ENCODE measurements around the genes RAB40B and B3GNTL1.

- RRBS, result no CpG with 5 or more reads among the region's 8 CpGs
These were observed 3.9 kb upstream of the UTS2R start for GRCh38 chr17:82367720-82368012.

- RRBS, result no CpG with 5 or more reads among the region's 18 CpGs
These were observed 5.7 kb upstream of the OGFOD3 start for GRCh38 chr17:82423977-82424522.

DNA sequence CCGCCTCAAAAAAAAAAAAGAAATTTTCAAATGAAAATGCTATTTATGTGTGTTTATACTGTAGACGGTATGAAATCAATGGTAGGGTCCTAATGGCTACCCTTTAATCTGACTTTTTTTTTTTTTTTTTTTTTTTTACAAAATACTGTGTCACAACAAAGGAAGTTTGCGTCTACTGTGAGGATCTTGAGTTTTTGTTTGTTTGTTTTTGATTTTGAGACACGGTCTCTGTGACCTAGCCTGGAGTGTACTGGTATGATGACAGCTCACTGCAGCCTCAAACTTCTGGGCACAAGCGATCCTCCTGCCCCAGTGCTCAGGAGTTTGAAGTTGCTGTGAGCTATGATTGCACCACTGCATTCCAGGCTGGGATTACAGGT is 2.4 kb downstream of the FOXK2 start:
- RRBS, result no CpG with 5 or more reads among the region's 5 CpGs

DNA sequence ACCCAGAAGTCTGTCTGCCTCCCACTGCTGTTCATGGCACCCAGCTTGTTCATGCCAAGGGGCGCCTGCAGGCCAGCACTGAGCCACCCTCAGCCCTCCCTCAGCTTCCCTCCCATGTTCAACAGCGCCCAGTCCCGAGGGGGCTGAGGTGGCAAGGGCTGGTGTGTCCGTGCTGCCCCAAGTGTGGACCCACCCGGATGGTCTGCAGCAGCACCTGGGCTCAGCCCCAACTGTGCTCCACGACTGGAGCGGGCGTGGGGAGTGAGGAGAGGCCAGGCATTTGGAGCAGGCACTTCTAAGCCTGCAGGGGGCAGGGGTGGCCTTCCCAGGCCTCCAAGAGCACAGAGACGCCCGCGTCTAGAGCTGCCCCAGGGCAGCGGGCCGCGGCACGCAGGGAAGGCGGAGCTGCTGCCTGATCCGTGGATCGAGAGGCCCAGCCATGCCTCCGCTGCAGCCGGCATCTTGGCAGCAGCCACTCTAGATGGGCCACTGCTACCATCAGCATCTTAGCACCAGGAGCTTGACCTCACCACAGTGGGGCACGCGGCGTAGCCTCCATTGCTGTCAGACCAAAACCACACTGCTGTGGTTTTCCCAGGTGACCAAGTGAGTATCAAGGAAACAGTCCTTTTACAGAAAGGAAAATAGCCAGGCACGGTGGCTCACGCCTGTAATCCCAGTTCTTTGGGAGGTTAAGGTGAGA is 20.3 kb upstream of the WDR45B start:
- RRBS, result no CpG with 5 or more reads among the region's 25 CpGs

- RRBS, result 3% methylated on average over 65 of the region's 125 CpGs
These were observed at the start of gene RAB40B for GRCh38 chr17:82697829-82698788. Gene RAB40B (minus strand): TSS chr17:82698698.

GRCh38 chr17:82755448-82756044 is 3.7 kb downstream of the TBCD start:
- RRBS, result no CpG with 5 or more reads among the region's 6 CpGs

DNA sequence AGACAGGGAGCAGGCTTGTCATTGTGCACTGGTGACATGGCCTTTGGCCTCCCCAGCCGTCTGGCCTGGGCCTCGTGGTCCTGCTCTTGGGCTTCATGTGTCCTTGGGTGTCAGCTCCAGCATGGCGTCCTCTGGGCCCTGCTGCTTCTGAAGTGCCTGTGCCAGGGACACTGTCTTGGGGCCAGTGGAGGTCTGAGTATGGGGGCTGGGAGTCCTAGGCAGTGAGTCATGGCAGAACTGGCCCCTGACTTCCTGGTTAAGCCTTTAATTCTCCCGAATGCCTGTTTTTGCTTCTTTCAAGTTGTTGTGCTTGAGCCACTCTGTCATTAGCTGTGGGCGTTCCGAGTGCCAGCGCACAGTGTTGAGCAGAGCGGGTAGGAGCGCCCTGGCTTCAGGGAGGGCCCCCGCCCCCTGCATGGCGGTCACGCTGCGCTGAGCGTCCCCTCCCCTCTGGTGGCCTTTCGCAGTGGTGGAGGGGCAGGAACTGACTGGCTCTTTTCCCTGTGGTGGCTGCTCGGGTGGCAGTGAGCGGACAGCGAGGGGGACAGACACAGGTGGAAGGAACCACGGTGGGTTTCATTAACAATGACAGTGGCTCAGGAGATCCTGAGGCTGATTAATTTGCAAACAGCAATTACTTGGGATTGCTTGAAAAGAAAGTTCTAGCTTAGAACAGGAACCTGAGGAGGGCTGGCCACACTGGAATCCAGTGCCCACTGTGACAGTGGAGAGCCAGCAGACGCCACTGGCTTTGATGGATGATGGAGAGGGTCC is 20.2 kb upstream of the ZNF750 start:
- RRBS, result no CpG with 5 or more reads among the region's 20 CpGs

GRCh38 chr17:82960886-82961390 is 90.6 kb downstream of the B3GNTL1 start:
- RRBS, result 92% methylated on average over 13 of the region's 40 CpGs

DNA sequence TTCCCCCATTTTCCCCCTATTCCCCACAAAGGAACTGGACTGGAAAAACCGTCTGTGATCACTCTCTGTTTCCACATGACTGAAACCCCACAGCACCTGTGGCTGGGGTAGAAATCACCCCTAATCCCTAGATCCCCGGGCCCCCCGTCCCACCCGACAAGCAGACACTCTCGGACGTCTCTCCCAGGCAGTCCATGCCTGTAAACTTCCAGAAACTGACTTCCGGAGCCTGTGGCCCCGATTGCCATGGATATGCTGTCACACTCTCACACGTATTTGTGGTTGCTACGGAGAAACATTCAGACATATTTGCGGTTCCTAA is 38.8 kb downstream of the B3GNTL1 start:
- RRBS, result 88% methylated on average over 4 of the region's 11 CpGs

- RRBS, result 1% methylated on average over 9 of the region's 107 CpGs
These were observed at the start of gene B3GNTL1 for GRCh38 chr17:83050765-83051851. Gene B3GNTL1 (minus strand): TSS chr17:83051770.

DNA sequence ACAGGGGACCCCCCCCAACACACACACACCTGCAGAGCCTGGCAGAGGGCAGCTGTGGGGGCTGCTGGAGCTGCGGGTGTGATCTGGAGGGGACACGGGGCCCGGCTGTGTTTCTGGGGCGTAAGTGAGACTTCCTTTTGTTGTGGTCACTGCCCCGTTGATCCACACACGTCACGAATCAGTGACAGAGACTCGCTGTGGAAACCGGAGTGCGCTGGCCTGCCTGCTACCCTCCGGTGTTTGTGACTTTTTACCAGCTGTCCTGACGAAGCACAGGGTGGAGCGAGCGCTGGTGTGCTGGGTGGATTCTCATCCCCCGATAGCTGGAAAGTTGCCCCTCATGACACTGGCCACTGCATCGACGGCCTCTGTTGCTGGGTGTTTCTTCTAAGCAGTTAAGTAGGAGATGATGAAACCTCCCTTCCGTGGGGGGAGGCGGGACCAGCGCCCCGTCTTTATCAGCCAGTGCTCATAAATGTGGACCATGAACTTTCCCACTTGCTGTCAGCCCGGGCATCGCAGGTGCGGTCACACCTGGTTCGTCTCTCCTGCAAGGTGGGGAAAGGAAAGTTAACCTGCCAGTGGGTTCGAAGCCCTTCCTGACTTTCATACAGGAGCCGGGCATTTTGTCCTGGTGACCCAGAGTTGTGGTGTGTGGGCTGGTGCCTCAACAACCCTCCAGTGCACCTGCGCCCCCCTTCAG is 2.4 kb downstream of the METRNL start:
- RRBS, result 31% methylated on average over 8 of the region's 28 CpGs

DNA sequence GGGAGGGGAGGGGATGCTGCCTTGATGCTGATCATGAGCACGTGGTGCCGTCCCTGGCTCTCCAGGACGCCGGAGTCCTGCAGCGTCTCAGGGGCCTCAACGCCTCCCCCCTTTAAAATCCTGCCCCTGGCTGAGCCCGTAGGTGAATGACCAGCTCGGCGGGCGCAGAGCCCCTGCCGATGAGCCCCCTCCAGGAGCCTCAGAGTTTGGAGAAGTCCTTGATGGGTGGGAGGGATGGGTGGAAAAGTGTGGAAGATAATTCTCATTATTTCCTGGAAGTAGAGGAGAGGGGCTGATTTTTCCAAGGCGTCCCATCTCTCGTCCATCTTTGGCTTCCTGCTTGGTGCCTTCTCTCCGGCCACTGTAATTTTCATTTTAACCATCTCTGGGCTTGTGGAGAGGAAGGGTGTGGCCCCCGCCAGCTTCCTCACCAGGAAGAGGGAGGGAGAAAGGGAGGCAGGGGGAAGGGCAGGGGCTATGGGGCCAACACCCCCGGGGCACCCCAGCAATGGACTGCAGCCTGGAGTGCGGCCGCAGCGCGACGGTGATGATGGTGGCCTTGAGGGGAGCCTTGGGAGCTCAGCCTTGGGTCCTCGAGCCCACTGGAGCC is 9.3 kb downstream of the METRNL start:
- RRBS, result 92% methylated on average over 4 of the region's 22 CpGs